Bronchial epithelial cell (primary cell): Measurements from ENCODE around the gene PEX11A.

GRCh38 chr15:89139016-89139805 lies 51.0 kb downstream of the ABHD2 start:
- RRBS, 2 experiments = no CpG with 5 or more reads among the region's 9 CpGs

DNA sequence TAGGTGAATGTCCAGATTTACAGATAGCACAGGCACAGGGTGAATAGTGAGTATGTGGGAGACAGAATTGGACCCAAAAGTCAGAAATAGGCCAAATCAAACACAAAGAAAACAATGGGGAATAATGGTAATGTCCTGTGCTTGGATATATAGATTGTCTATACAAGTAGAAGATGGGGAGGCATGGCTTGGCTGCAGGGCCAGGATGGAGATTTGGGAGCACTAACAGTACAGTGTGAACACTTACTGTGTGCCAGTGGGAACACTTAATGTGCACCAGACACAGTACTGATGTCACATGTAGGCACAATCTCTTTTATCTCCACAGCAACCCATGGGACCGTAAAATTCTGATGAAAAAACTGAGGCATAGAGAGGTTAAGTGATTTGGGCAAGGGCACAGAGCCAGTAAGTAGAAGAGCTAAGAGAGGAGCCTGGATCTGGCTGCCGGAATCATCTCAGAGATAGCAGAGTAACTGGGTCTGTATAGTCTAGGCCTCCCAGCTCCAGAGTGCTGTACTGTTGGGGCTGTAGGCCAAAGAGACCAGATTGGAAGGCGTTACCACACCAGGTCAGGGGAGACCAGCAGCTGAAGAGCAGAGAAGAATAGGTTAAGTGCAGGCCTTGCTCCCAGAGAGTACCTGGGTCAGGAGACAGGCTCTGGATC lies 63.4 kb downstream of the RLBP1 start:
- RRBS, 2 experiments = no CpG with 5 or more reads among the region's 3 CpGs

DNA sequence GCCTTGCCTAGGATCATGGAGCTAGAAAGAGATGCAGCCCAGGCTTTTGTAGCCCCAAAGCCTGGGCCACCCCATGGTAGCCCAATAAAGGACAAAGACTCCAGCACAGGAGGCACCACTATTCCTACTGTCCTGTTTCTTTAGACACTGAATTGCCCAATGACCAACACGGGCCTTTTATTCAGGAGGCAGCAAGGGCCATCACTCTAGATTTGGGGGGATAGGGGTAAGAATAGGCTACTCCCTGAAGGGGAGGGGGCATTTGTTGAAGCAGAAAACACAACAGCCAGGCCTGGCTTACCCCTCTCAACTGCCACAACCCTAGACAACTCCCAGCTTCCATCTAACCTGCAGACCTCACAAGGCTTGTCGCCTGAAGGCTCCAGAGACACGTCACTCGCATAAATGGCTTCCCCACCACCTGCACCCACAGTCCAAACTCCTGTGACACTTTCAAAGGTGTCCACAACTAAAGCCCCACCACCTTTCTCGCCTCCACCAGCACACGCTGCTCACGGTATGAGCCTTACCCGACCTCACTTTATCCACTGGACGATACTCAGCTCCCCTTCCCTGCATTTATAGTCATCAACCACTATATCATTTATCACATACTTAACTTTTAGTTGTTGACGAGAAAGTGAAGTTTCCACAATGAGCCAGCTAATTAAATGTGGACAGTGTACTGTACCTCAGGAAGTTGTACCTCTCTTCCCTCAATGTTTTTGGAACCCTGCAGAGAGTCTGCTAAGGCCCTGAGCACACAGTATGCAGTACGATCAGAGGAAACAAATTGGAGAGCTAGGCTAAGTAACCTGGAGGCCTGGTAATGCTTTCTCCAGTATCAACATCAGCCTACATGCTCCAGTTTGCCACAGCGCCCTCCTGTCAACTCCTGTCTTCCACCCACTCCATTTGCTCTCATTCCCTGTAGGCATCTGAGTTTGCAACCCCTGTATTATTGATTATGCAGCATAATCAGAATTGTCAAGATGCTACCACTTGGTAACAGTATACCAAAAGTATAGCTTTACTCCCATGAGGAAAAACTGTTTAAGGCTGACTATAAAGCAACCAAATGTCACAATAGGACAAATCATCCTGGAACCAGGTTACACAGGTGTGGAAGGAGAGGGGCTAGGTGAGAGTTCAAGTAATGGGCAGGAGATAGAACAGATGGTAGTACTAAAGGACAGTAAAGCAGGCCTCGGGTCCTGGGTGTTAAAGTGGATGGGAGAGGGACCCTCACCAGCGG lies 14.7 kb downstream of the POLG start:
- RRBS, 2 experiments = no CpG with 5 or more reads among the region's 14 CpGs

- RRBS, 2 experiments = no CpG with 5 or more reads among the region's 47 CpGs
These were observed 65.8 kb downstream of the RHCG start for GRCh38 chr15:89430379-89431236.

DNA sequence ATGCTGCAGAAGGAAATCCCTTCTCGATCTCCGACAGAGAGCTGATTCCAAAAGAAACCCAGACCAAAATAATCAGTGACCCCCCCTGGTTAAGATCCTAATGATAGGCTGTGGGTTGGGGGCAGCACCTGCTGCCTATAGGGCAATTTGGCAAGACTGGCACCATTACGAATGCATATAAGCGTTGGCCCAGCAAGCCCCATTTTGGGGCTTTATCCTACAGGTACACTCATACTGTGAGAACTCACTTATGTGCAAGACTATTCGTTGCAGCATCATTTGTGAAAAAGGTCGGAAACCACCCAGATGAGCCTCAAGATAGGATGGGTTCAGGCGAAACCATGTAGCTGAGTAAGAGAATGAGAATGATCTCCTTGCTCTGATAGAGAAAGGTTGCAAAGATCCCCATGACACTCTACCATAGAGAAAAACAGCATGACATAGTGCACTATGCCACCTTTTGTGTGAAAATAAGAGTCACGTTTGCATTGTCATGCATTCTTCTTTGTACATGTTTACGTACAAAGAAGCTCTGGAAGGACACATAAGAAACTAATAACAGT lies 50.2 kb downstream of the RHCG start:
- RRBS, 2 experiments = no CpG with 5 or more reads among the region's 9 CpGs

GRCh38 chr15:89665078-89666126 lies 10.1 kb upstream of the KIF7 start:
- RRBS, 2 experiments = 2 to 3% methylated on average over 58 of the region's 77 CpGs

DNA sequence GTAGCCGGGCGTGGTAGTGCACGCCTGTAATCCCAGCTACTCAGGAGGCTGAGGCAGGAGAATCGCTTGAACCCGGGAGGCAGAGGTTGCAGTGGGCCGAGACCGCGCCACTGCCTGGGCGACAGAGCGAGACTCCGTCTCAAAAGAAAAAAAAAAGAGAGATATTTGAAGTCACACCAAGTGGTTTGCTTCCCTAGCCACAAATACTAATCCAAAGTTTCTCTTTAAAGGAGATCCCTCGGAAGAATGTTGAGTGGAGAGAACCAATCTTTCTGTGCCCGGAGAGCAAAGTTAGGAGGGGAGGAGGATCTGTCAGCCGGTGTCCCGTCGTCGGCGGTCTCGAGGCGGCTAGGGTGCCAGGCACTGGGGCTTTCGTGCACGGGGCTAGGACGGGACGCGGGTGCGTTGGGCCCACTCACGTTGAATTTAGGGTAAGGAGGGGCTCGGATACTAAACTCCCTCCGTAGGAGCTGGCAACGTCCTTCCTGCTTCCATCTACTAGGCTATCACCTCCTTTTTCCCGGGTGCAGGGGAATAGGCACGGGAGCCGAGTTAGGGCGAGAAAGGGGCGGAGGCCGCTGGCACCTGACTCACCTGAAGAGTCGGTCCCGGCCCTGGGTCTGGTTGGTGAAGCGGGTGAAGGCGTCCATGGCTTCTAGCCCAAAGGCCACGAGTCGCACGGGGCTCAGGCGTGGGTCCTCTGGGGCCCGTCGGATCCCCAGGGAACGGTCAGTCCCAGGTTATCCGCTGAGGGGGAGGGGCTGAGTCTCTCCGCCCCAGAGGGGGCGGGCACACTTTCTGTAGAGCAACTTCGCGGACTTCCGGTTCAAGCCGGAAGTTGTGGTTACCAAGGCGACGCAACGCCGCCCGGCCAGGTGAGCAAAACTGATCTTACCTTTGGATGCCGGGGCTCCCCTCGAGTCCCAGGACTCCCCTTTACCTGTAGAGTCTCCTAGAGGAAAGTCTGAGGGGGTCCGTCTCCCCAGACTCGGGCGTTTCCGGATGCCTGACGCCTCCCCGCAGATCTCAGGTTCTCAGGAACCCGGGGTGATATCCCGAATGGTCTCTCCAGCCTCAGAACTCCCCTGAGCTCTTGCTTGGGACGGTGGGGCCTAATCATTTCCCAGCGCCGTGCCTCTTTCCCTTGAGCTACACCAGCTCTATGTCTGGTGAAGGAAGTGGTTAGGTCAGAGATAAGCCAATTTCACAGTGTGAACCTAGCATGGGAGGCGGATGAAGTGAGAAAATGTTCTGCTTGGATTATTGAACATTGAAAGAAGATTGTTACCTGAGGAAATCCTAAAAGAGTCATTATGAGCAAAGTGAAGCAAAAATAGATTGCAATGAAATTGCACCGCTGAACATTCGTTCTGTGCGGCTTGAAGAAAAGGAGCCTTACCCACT lies at the start of gene PEX11A:
PEX11A (minus strand) TSS at position 772 of the 1,404 bp plus-strand sequence.
- RRBS, 2 experiments = under 1 to 1% methylated on average over 20 to 21 of the region's 76 CpGs

- RRBS, 2 experiments = 93 to 95% methylated on average over 4 of the region's 45 CpGs
These were observed 10.8 kb downstream of the ANPEP start for GRCh38 chr15:89803472-89804663.

- RRBS, 2 experiments = 8 to 9% methylated on average over 9 to 14 of the region's 43 CpGs
These were observed 817 bp downstream of the ANPEP start for GRCh38 chr15:89813527-89814542.

- RRBS, 2 experiments = no CpG with 5 or more reads among the region's 10 CpGs
These were observed 2.1 kb upstream of the ZNF710 start for GRCh38 chr15:89998963-89999500.

DNA sequence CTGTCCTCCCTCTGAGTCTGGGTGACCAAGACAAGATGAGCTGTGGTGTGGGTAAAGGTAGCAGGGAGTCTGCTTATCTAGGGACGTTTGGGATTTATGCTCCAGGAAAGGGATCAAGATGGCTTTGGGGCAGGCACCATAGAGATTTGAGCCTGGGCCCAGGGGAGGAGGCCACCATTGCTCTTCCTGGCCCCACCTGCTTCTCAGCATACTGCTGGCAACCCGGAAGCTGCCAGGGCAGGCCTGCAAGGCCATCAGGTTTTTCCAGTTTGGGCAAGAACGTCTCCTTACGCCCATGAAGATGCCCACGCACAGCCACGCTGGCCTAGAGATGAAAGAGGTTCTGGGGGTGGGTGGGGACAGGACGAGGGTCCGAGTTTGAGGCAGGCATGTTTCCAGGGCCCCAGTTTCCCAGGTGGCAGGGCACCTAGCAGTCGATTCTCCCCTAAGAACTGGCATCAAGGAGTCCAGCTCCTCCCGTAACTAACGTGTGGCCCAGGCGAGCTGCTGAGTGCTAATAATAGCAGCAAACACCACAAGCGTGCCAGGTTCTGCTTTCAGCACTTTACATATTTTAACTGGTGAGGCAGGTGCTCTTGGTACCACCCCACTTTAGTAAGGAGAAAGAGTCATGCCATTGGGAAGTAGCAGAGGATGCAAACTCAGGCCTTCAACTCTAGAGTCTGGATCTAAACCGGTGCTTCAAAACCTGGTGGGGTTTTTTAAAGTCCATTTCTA lies 45.8 kb downstream of the ZNF710 start:
- RRBS, 2 experiments = no CpG with 5 or more reads among the region's 14 CpGs

DNA sequence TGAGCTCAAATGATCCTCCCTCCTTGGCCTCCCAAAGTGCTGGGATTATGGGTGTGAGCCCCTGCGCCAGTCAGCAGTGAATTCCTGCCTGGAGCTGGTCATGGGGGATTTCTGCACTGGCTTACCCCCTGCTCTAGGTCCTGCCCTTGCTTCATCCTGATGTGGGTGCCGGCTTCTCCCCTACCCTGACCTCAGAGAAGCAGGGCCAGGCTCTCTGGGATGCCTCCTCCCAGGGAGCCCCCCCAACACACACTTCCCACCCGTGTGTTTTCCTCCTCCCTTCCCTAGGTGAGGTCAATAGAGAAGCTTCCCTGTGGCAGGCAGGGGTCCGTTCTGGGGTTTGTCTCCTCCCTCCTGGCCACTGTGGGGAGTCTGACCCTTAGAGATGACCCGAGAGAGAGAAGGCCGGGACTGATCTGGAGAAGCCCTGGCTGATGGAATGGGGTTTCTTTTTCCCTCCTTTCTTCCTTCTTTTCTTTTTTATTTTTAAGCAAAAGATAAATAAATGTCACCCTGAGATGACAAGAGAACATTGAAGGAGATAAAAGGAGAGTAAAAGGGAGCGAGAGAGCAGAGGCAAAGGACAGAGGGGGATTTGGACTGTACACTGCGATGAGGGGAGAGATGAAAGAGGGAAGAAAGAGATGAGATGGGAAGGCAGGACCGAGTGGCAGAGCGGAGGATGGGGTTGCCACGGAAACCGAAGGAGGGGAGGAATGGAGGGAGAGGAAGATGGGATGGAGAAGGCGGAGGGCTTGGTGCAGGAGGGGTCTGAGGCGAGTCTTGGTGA lies 48.5 kb downstream of the IDH2 start:
- RRBS, 2 experiments = no CpG with 5 or more reads among the region's 14 CpGs

DNA sequence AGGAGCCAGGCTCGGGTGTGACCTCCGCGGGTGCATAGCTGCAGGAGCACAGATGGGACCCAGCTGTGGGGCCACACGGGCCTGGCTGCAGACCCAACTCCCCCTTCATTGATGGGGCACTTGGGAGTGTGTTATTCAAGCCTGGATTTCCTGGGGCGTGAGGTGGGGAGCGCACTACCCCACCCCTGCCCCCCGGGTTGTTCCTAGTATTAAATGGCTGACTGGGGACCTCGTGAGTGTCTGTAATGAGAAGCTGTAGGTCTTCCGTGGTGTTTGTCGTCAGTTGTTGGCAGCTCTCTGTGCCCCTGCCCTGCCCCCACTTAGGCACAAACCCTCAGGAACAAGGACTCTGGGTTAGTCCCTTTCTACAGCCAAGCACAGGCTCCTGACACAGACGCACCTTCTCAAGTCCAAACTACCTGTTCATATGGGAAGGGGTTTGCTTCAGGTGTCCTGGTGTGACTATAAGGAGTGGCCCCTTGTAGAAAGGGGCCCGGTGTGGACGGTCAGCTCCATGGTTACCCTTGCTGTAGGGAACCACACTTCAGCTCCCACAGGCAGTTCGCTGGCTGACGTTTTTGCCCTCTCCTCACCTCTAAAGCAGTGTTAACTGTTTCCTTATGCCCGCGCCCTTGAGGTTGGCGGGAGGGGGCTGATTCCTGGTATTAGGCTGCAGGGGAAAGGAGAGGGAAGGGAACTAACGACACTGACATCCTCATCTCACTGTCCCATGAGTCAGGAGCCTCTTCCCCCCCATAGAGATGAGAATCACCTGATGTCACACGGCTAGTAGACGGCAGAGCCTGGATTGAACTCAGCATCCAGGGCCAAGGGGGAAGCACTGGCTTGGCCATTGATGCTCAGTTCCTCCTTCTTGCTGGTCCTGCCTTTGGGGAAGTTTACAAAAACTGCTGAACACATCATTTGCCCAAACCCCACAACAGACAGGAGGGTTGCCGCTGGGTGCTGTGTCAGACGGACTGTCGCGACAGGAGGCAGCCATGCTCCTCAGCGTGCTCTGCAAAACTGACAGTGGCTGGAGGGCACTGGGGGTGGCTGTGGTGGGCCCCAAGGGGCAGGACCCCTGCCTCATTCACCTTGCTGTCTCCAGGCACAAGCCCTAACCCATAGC lies 38.7 kb downstream of the IDH2 start:
- RRBS, 2 experiments = no CpG with 5 or more reads among the region's 26 CpGs

GRCh38 chr15:90081560-90082104 lies 20.6 kb downstream of the IDH2 start:
- RRBS, 2 experiments = no CpG with 5 or more reads among the region's 10 CpGs

- RRBS, 2 experiments = no CpG with 5 or more reads among the region's 37 CpGs
These were observed 994 bp downstream of the IDH2 start for GRCh38 chr15:90101013-90101934.

DNA sequence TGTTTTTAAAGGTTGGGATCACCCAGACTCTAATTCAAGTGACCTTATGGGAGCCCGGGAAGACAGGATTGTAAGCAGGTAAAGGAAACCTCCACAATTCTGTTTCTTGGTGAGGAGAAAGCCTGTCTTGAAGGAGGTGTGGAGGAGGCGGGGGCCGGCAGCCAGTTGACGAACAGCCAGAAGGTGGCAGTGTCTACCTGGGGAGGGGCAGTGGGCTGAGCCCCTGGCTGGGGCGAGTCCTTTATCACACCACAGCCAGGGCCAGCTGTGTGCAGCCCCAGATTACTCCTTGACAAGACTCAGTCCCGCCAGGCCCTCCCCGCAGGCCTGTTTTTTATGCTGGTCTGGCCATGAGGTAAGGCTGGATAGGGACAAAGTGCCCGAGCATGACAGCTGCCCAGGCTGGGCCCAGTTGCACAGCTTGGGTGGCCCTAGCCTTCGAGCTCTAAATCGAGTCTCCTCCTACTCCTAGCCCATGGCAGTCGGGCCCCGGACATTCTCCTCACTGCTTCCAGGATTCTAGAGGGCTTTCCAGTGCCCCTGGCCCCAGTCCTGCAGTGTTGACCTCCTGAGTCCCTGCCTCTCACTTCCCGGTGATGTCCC lies 41.0 kb upstream of the IDH2 start:
- RRBS, 2 experiments = 25 to 35% methylated on average over 3 to 5 of the region's 13 CpGs

DNA sequence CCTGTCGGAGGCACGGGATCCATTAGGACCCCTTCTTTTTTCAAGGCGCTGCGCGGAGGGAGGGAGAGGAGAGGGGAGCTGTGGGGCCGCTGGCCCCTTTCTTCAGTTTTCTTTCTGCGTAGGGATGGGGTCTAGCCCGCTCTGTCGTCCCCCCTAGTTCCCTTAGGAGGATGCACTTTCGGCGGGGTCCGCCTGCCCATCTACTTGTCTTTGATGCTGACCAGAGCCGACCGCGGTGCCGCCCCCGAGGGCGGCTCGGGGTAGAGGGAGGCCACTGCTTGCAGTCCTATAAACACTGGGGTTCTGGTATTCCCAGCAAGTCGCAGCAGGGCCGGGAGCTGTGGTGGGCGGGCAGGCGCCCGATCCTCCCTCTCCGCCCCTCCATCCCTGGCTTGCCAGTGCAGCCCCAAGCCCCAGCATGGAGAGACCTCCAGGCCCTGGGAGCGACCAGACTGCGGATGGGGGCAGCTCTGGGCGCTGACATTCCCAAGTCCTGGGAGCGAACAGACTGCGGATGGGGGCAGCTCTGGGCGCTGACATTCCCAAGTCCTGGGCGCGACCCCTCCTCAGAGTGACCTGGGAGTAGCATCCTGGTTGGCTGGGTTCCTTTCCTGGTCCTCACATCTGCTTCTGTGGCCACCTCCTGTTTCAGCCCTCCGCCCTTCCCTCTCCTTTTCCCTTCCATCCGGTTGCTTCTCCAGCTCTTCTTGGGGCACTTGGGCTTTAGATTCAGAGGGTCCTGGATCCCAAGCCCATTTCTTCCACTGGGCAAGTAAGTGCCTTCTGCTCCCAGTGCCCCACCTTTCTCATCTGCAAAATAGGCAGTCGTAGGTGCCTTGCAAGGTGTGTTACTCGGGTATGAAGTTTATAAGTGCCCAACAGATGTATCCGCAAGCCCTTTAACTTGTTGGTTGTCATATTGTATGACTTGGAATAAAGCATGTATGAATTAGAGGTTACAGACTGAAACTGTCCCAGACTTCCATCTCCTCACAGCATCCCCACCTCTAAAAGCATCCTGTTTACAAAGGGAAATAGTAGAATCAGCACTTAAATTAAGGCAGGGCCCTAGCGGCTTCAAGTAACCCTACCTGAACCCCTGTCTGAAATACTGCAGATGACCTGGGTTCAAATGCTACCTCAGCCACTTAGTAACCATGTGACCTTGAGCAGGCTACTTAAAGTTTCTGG lies 1.1 kb downstream of the SEMA4B start:
- RRBS, 2 experiments = no CpG with 5 or more reads among the region's 39 CpGs

DNA sequence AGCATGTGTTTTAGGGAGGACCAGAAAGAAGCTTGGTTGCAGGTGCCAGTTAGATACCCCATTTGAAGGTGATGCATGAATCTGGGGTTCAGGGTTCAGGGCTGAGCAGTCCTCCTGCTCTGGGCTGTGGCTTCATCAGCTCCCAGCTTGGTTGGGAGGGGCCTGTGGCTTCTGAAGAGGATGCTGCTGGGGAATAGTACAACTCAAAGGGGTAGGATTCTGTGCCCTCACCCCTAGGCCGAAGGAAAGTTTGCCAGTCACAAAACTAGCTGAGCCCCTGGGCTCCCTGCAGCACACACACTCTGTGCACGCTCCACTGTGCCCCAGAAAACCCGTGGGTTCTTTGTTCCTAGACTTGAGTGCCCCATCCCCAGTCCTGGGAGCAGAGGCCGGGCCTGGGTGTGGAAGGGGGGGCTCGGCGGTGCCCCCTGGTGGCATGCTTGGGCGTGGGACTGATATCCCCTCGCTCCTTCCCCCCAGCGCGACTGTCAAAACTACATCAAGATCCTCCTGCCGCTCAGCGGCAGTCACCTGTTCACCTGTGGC lies 14.4 kb downstream of the CIB1 start:
- RRBS, 2 experiments = no CpG with 5 or more reads among the region's 12 CpGs

GRCh38 chr15:90228360-90229289 lies 5.1 kb downstream of the CIB1 start:
- RRBS, 2 experiments = 73 to 83% methylated on average over 2 to 4 of the region's 33 CpGs

DNA sequence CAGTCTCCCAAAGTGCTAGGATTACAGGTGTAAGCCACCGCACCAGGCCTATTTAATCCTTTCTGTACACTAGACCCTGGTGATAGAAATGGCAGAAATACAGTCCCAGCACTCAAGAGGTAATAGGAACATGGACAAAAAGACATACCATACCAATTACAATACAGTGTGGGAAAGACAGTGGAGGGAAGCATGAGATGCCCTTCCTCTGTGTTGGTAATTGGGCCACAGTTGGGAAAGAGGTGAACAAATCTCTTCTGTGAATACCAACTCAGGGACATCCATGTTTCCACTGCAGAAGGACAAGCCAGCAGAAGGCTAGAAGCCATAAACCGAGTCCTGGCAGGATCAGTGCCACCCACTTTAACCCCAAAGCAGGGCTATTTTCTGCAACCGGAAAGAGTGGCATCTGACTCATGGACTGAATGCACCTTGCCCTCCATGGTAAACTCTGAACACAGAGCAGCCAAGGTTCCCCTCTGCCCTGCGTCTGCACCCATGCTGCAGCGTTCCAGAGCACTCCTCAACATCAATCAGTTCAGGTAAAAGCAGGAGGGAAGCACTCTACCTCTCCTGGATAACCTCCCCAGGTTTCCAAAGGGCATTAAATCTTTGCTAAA lies 940 bp upstream of the NGRN start:
- RRBS, 2 experiments = no CpG with 5 or more reads among the region's 5 CpGs